Epithelial cell of alveolus of lung (primary cell): ENCODE measurements around a stretch of chr3.

DNA sequence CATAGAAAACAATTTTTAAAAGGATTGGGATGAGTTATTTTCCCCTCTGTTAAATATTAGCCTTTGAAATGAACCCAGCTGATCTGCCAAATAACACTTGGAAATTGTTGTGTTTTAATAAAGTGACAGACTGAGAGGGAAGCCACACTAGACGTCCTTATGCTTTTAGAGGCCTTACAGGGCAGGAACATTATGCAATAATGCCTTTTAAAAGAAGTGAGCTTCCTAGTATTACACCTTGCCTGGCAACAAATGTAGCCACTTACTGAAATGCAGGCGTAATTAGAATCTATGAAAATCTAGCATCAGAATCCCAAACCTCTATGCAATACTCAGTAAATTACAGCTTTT is 20.2 kb downstream of the AGTR1 start:
- RAMPAGE, long total RNA, result no peak
- RRBS, result no CpG with 5 or more reads among the region's 2 CpGs

DNA sequence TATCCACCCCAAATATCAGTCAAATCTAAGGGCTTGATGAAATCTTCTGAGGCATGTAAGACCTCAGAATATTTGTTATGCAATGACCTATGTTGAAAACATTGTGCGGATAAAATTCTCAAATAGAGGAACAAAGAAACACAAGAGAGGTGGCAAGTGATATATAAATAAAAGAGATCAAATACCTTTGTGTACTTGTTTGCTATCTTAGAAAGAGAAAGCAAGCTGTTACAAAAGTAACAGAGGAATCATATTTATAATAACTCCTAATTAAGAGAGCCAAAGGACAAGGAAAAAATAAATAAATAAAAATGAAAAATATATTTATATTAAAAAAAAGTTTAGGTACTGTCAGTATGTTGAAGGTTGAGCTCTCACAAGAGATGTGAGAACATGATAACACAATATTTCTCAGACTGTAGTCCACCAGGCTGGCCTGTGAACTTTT is 50.0 kb downstream of the CPA3 start:
- RAMPAGE, long total RNA, result no peak
- RRBS, result no CpG with 5 or more reads among the region's 1 CpG

GRCh38 chr3:148955593-148956277 is 35.6 kb upstream of the GYG1 start:
- RAMPAGE, long total RNA, result no peak
- RRBS, result no CpG with 5 or more reads among the region's 10 CpGs

DNA sequence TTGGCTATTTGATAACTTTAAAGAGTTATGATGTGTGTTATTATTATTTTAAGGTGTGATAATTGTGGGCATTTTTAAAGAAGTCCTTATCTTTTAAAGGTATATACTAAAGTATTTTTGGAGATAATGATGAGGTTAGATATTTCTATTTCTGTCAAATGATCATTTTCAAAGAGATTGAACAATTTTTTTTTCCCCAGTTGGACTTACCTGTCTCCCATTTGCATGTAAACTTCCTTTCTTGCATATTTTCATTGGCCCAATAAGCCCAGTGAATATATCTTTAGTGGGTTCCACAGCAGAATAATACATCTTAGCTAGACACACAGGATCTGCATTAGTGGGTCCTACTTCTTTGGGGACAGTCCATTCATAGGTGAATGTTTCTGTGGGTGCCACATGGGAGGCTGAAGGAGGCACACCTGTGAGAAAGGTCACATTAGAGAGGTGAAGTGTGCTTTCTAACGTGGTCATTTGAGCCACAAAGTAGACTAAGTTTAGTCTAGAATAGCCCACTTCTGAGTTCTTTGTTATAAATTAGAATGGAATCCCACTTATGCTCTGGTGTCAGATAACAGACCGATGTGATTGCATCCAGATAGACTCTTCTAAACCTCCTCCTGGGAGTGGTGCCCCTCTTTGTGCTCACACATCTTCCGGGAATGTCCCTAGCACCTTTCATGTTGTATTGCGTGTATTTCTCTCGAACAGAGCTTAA is 23.3 kb downstream of the CP start:
- RAMPAGE, long total RNA, result no peak
- RRBS, result 45% methylated on average over 2 of the region's 5 CpGs

DNA sequence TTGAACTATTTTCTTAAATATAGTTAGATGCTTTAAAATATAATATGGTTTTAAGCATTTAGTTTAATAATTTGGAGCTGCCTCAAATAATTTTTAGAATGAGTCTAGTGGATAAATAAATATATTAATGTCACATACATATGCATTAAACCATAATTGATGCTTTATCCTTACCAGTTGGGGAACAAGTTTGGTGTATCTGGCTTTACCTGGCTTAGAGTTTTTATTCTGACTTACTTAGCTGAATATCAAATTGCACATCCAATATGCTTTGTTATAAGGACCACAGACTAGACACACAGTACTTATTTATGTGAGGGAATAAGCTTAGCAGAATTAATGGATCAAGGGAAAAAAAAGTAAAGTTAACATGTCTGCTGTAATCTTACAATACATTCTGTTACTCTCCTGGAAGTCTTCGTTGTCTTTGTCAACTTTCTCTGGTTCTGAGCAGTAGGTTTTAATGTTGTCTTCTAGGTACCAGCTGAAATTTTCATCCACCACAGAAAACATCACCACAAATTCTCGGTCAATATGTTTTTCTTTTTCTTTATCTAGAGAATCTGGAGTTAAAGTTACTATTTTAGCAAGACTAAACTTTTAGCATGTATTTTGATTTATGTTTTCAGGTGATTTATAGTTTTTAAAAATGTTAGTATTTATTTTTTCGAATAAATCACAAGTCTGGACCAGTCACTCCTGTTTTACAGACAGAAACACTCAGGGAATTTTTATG is 12.6 kb downstream of the CP start:
- RAMPAGE, long total RNA, result no peak
- RRBS, result no CpG with 5 or more reads among the region's 3 CpGs

GRCh38 chr3:149479451-149480266 is 5.2 kb downstream of the TM4SF4 start:
- RAMPAGE, long total RNA, result no peak
- RRBS, result no CpG with 5 or more reads among the region's 11 CpGs

DNA sequence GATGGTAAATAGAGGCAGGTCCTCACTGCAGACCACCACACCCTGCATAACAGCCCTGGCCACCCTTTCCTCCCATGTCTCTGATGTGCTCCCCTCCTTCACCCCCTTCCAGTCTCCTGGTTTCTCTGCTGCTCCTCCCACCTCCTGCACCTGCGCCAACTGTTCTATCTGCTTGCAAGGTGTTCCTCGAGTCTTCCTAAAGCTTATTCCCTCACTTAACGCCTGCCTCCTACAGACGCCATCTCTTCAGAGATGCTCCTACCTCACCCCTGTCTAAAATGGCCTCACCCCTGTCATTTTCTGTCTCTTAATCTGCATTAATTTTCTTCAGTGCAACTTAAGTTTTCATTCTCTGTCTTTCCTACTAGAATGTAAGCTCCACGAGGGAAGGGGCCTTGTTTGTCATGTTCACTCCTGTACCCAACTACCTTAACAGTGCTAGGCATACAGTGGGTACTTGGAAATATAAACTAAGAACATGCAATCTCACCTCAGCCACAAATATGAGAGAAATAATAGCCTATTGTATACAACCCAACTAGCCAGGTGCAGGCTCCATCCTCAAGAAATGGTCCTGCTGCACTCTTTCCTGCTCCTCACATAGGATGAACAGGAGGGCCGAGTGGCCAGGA is 57.0 kb downstream of the TM4SF4 start:
- RAMPAGE, long total RNA, result no peak
- RRBS, result no CpG with 5 or more reads among the region's 6 CpGs

DNA sequence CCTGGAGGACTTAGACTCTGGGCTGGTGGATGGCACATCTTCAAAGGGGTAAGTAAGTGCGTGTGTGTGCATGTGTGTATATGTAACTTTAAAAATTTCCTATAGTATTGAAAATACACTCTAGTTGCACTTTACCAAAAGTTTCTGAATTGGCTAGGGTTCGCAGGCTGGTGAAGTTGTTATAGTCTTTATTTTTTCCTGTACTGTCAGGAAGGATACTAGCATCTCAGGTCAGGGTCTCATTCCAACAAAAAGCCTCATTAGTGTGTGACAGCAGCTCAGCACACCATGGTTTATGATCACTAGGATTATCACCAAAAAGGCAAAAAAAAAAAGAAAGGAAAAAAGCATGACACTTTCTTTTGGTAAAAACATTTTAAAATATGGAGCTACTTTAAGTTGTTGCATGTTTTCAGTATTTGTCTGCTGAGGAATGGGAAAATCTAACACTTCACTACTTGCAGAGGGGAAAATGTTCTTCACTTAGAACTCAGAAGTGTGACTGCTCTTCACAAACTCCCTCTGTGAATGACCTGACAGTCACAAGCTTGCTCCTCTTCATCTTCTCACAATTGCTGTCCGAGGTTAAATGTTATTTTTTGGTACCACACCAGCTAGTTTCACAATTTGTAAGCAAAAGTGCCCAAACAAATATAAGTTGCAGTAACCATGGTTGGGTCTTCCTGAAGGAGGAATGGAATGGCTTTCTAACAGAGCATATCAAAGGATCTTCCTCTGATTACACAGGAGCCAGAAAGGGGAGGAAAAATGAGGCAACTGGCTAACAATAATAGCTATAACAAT is 90.8 kb downstream of the WWTR1 start:
- RAMPAGE, long total RNA, result no peak
- RRBS, result no CpG with 5 or more reads among the region's 3 CpGs

DNA sequence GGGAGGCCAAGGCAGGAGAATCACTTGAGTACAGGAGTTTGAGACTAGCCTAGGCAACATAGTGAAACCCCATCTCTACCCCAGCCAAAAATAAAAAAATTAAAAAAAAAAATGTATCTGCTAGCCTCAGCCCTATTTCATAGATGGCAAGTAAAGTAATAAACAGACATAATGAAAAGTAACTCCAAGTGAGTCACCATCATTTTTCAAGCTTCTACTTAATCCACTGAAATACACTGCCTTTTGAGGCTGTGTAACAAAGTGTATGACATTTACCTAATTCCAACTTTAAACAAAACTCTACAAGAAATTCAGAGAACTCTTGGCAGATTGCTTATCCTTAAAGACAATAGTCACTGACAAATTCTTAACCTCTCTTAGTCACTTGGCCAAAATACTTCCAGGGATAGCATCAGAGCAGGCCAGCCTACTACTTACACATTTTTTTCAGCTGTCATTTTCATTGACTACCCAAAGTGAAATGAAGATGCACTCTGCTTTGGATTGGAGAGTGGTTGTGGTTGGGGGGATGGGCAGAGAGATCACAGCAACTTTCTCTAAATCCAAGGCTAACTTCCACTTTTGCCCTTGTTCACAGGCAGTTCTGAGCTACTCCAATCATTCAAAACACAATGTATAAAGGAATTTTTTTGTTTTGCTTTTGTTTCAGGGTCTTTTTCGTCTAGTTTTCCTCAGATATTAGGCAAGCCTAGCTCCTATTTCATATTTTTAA is 3.6 kb downstream of the WWTR1 start:
- RAMPAGE, long total RNA, result no peak
- RRBS, result no CpG with 5 or more reads among the region's 1 CpG

DNA sequence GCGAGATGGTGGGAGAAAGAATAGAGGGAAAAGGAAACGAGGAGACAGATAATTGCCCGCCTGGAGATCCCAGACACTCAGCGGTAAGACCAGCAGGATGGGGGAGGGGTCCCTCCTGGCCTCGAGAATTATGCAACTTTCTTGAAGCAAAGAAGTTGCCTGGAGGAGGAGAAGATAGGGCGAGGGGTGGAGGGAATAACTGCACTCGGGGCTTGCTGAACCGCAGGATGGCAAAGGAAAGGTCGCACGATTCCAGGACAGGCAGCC is 508 bp downstream of the WWTR1 start:
- RAMPAGE, long total RNA, result no peak
- RRBS, result no CpG with 5 or more reads among the region's 10 CpGs

DNA sequence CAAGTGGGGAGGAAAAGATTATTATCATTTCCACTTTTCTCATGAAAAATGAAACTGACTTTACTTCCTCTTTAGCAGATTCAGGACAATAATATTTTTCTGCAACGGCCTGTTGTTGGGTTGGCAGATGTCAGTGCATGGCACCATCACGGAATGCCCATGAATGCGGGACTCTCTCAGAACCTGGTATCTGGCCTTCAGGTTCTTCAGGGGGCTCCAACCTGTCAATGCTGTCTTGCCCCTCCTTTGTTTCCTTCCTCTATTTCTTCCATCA is 11.1 kb downstream of the ANKUB1 start:
- RAMPAGE, long total RNA, result no peak
- RRBS, result no CpG with 5 or more reads among the region's 3 CpGs

GRCh38 chr3:149949837-149950465 is 20.7 kb downstream of the PFN2 start:
- RAMPAGE, long total RNA, result no peak
- RRBS, result no CpG with 5 or more reads among the region's 4 CpGs

DNA sequence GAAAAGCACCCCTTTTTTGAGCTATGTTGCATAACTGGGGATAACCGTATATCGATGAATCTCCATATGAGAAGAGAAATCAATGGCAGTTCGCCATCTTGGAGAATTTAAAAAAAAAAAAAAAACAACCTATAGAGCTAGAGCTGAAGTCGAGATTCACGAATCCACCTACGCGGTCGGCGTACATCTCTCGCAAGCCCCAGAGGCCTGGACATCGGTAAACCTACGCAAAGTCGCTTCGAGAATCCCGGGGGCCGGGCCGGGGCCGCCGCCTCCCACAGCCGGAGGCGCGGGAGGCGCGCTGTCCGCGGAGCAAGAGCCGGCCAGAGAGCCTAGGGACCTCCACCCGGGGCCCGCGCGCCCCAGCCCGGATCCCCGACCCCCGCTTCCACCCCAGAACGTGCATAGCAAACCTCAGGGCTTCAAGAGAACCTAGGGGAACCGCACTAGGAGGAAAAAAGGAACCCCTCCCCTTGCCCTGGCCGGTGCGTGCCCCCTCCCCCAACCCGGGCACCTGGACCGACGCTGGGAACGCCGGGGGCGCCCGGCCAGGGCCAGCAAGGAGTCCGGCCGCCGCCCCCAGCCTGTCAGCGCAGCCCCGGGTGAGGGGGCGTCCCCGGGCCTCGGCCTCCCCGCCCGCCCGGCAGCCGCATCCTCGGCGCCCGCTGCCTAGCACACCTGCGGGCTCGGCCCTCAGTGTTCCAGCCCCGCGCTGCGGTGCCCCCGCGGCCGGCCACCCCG is 584 bp downstream of the PFN2 start:
- RAMPAGE, long total RNA, result no peak
- RRBS, result under 1% methylated on average over 19 of the region's 69 CpGs

DNA sequence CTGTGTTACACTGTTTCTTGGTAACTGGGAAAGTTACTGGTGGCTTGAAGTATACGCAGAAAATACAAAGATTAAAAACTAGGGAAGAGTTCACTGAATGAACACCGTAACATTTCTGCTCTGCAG is 1.1 kb upstream of the PFN2 start:
- RAMPAGE, long total RNA, result no peak
- RRBS, result no CpG with 5 or more reads among the region's 2 CpGs

- RAMPAGE, long total RNA, result no peak
- RRBS, result no CpG with 5 or more reads among the region's 5 CpGs
Observed at GRCh38 chr3:150254303-150254890, 153.7 kb upstream of the TSC22D2 start.

- RAMPAGE, long total RNA, result no peak
- RRBS, result no CpG with 5 or more reads among the region's 6 CpGs
Observed at GRCh38 chr3:150349522-150350139, 58.5 kb upstream of the TSC22D2 start.

GRCh38 chr3:150433781-150434430 is 25.8 kb downstream of the TSC22D2 start:
- RAMPAGE, long total RNA, result no peak
- RRBS, result no CpG with 5 or more reads among the region's 8 CpGs

GRCh38 chr3:150740703-150741358 is 22.1 kb downstream of the SIAH2 start:
- RAMPAGE, long total RNA, result no peak
- RRBS, result no CpG with 5 or more reads among the region's 10 CpGs

DNA sequence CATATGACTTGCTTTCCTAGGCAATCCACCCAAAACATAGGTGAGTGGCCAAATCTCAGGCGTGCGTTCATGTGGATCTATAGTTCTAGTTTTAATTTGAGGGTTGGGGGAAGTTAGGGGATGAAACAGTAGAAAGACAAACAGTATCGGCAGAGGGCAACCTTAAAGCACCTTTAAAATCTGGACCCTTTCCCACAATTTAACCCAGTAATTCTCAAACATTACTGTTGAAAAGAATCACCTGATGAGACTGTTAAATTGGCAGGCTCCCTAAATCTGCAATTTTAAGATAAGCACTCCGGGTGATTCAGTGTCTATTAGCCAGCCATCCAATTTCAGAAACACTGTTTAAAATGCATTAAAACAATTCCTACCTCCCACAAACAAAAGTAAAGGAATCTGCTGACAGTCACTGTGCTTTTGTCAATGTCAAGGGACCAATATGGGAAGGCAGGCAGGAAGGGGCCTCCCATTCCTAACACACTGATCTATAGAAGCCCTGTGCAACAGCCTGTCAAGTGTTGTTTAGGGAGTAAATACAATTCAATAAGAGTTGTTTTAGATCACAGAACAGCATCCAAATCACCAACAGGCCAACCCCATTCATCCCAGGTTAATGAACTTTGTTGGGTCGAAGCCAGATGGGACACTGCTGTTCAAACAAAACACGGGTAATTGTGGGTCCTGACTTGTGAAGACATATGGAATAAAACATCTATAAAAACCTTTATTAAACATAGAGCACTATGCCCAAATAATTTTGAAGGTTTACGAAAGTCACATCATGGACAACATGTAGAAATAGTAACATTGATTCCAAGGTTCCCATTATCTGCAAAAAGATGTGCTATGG is 21.4 kb downstream of the SIAH2 start:
- RAMPAGE, long total RNA, result no peak
- RRBS, result no CpG with 5 or more reads among the region's 7 CpGs

- RAMPAGE, long total RNA, result no peak
- RRBS, result no CpG with 5 or more reads among the region's 5 CpGs
Observed at GRCh38 chr3:150754791-150755513, 8.0 kb downstream of the SIAH2 start.